ENCODE measurements around a stretch of chr9.

- PRO-cap: no peak
Observed at GRCh38 chr9:111356389-111357217, 26.6 kb upstream of the OR2K2 start.

DNA sequence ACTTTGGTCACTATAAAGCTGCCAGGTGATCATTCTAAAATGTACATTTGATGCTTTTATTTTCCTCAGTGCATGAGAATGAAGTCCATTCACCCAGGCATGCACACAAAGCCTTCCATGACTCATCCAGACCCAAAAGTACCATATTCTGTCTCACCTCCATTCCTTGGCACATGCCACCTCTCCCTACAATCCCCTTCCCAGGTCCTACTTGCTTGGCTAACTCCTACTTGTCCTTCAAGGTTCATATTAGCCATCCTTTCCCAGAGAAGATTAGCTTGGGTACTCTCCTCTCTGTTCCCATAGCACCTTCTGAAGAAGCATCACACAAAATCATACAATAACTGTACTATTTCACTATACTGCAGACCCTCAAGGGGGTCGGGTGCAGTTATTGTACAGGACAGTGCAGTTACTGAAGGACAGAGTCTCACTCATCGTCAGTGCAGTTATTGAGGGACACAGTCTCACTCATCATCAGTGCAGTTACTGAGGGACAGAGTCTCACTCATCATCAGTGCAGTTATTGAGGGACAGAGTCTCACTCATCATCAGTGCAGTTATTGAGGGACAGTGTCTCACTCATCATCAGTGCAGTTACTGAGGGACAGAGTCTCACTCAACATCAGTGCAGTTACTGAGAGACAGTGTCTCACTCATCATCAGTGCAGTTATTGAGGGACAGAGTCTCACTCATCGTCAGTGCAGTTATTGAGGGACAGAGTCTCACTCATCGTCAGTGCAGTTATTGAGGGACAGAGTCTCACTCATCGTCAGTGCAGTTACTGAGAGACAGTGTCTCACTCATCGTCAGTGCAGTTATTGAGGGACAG lies 56.8 kb upstream of the OR2K2 start:
- PRO-cap: no peak

DNA sequence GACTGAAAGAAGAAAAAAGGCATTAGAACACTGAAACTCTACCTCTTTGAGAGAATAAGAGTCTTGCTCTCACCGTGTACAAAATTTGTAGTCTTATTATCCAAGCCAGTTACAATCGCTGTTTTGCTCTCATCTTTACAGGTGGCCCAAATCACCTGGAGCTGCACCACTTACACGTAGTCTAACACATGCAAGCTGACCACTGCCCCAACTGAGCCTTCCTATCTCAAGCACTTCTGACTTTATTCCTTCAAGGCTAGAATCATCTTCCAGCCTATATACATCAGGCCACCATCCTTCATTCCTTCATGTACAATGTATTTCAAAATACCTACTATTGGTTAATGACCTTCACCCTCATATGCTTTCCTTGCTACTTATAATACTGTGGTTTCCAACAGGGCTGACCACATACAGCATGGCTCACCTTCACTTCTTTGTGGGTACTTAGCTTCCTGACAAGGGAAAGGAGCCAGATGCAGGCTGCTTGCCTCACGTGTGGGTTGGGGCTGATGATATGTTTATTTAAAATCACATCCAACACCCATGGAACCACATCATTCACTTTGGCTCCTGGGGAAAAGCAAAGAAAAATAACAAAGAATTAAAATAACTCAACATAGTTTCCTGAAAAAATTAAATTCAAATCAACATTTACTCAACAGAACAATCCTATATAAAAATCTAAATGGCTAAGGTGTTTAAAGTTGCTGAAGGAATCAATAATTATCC lies 63.9 kb upstream of the OR2K2 start:
- PRO-cap: no peak

- PRO-cap: no peak
Observed at GRCh38 chr9:111414355-111414713, 69.8 kb downstream of the ECPAS start.

DNA sequence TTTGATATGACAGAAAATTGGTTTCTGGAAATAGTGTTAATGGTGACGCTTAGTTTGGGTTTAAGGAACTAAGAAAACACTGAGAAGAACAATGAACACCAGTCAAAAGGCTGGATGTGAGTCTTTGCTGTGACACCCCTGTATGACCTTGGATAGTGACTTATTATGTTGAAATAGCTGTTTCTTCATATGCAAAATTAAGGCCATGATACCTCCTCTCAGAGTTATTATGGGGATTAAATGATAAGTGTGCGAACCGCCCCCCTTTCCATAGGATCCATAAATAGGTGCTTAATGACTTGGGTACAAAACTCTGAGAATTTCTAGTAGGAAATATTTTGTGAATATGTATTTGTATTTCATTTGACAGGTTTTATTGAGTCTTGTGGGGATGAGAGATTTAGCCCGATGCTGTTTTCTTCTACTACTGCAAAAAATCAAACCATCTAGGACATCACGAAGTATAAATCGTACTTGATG lies 1.0 kb downstream of the DNAJC25 start:
- PRO-cap: no peak

DNA sequence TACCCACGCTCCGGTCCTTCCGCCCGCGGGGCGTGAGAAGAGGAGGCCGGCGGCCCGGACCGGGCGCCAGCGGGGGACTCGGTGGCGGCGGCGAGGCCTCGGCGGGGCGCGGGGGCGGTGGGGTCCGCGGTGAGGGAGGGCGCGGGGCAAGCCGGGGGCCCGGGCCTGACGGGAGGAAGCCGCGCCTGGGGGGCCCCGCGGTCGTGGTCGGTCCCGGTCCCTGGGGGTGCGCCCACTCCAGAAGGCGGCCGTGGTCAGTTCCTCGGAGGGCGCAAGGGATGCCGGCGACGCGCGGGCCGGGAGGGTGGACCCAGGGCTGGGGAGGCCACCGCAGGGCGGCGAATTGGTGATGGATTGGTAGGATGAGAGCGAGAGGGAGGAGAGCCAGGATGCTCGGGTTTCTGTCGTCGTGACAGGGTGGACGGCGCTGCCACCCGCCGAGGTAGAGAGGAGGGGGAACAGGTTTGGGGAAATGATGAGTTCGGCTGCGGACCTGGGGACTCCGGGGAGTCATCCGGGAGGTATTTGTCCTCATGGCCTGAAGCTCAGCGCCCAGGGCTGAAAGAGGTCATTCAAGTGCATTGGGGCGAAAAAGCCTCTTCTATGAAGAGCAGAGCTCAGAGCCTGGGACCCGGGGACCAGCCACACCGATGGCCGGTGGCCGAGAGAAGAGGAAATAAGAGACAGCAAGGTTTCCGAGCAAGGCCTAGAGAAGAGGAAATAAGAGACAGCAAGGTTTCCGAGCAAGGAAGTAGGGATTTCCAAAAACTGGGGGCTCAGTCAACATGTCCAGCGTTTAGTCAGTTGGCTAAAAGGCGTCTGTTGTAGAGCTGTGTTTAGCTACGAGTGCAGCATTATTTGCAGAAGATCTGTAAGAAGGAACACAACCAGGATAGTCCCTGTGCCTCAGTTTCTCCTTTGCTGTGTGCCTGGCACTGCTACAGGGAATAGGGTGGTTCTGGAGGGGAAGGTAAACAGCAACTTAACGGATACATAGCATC lies 625 bp downstream of the GNG10 start:
- PRO-cap: bidirectional peak, plus-strand start at position 257 of the sequence, minus-strand start at position 80 of the sequence; bidirectional peak, plus-strand start at position 764 of the sequence, minus-strand start at position 649 of the sequence

GRCh38 chr9:111662771-111662899 lies 1.2 kb downstream of the GNG10 start:
- PRO-cap: no peak

DNA sequence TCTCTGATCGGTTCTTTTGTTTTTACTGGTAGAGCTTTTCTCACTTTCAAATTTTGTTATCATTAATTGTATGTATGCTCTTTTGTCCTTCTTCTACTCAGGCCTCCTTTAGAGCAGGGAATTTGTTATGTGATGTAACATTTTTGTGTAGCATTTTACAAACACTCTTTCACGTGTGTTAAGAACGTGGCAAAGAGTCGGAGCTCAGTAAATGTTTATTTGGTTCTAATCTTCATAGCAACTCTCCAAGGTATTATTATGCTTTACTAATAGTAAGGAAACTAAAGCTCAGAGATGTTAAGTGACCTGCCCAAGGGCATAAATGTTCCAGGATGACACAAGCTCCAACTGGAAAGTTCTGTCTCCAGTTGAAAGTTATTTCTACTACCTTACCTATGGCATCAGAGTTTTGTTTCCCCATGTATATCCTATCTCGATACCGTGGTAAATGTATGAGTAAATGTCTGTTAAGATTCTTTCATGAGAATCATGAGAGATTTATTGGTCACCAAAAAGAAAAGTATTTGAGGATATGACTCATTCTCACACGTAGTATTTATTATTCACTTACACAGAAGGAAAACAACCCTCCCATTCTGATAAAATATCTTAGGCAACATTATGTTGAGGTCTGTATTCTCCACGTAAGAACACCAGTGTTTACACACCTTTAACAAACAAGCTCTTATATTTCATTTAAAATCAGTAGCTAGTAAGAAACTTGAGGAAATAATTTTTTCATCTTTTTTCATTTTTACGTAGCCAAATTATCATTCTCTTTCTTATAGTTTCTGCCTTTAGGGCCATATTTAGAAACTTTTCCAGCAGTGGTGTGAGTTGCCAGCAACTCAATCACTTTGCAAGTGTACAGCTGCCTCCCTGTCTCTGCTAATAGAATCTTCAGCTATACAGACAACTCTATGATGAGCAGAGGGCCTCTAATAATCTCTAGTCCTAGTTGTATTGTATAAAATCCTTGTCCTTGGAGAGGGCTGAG lies 11.1 kb upstream of the SHOC1 start:
- PRO-cap: no peak

GRCh38 chr9:112002450-112002901 lies 105.9 kb downstream of the UGCG start:
- PRO-cap: no peak

DNA sequence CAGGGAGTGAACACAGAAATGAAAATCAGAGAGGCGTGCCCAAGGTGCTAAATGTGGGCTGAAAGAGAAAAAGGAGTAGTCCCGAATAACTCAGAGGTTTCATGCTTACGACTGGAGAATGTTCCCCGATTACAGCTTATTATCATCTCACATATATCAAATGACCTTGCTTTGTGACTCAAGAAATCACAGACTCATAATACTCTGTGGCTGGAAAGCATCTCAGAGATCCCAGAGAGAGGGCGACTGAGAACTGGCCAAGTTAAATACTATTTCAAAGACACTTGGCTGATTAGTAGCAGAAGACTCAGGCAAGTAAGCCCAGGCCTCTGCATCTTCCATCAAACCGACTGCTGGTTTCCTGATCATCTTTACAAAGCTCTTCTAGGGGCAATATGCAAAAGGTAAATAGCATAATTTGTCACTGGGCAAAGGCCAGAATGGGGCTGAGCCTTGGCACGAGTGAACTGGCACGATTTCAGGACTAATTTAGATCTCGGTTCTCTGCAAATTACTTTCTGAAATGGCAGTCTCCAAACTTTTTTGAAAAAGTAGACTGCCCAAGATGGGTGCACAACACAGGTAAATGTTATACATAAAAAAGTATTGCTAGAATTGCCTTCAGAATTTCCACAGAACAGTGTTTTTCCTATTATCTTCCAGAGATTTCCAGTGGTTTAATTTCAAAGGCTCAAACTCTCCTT lies 125.8 kb downstream of the SUSD1 start:
- PRO-cap: no peak

DNA sequence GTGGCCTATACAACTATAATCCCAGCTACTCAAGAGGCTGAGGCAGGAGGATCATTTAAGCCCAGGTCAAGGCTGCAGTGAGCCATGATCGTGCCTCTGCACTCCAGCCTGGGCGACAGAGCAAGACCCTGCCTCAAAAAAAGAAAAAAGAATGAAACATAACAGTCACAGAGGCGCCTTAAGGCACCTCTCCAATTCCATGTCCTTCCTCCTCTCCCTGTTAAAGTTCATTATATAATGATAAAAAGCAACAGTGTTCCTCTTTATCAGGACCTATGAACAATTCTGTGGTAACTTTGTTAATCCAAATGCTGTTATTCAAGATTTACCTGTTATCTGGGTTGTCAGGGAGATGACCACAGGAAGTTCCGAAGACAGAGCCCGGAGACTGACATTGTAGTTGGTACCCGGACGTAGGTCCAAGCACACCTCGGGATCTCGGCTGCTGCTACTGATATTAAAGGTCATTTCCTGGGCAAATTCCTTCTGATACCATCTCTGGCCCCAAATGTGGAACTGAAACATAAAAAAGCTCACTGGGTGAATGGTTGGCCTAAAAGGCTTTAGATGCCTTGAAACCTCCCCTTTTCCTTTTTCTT lies 96.8 kb downstream of the SUSD1 start:
- PRO-cap: no peak

GRCh38 chr9:112086243-112086687 lies 88.8 kb downstream of the SUSD1 start:
- PRO-cap: no peak

- PRO-cap: bidirectional peak, plus-strand start at chr9:112174855, minus-strand start at chr9:112174797
Observed at GRCh38 chr9:112174422-112174954, 609 bp downstream of the SUSD1 start.

DNA sequence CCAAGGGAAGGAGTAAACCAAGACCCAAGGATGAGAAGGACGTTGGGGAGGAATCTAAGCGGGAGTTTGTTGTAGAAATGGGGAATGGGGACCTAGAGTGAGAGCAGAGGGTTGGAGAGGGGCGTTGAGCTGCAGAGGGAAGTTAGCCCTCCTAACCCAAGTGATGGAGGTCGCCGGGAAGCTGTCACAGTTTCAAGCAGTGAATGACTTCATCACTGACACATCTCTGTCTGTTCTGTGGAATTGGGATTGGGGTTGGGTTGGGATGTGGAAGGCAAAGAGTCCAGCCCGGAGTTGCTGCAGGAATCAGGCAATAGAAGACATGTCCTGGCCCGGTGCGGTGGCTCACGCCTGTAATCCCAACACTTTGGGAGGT lies 781 bp upstream of the SUSD1 start:
- PRO-cap: no peak

DNA sequence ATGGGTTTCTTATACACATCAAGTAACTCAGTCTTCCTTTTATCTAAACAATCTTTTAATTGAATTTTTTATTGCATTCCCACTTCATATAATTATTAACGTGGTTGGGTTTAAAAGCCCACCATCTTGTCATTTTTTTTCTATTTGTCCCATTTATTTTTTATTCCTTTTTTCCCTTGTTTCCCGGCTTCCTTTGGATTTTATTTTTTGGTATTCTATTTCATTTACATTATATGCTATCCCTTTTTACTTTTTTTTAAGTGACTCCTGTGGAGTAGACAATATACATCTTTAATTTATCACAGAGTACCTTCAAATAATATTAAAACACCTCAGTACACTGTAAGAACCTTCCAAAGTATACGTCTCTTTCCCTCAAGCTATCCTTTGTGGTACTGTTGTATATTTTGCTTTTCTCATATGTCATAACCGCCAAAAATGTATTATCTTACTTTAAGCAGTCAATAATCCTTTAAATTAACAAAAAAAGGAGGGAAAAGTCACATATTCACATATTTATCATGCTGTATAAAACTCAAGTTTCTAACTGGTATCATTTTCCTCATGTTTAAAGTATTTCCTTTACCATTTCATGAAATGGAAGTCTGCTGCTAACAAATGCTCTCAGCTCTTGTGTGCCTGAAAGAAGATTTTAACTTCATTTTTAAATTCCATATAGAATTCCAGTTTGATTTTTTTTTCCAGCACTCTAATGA lies 47.1 kb downstream of the PTBP3 start:
- PRO-cap: no peak

GRCh38 chr9:112487335-112488055 lies 868 bp downstream of the KIAA1958 start:
- PRO-cap: no peak

- PRO-cap: no peak
Observed at GRCh38 chr9:112838279-112839235, 52.1 kb downstream of the SLC46A2 start.

DNA sequence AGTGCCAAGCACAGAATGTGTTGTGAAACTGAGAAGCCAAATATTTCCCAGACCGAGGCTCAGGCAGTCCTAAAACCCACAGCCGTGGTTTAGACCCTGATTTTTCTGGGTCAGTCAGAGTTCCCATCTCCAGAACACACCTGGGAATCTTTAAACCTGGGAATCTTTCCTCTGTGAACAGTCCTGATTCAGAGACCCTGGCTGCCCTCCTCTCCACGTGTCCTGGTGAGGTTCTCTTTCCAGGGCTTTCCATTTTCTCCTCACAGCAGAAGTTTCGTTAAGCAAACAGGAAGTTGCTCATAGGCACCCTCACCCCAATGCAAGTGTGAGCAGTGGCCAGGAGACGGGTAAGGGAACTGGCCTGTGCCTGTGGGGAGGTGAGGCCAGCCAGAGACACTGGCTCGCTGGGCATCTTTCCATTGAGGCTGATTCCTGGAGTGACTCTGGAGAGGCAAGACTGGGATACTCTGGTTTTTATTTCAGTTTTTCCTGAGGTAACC lies 28.6 kb downstream of the SLC46A2 start:
- PRO-cap: bidirectional peak, plus-strand start at position 339 of the sequence, minus-strand start at position 262 of the sequence

DNA sequence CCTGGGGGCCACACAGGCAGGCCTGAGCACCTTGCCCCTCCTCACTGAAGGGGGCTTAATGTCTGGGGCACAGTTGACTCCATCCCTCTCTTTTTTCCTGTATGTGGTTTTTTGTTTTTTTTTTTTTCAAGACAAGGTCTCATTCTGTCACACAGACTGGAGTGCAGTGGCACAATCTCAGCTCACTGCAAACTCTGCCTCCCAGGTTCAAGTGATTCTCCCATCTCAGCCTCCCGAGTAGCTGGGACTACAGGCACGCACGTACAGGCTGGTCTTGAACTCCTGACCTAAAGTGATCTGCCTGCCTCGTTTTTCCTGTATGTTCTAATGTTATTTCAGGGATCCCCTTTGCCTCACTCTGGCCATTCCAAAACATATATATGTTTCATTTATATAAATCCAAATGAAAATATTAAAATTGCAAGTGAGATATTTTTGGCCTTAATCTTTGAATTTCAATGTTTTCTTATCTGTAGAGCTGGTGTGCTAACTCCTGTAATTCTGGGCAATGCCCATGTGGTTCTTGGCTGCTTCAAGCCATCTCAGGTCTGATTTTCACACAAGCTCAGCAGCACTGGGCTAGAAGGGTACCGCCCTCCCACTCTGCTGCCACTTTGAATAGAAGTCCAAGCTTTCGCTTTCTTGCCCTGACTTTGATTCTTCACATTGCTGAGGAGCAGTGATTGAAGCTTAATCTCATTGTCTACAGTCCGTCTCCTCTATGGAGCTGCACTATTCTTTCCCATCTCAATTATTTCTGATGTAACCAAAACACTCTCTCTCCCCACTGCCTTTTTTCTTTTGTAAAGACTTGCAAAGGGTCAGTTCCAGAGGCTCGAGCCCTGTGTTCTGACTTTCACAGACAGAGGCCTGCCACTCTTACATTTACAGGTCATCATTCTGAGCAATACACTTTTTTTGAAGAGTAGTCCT lies 12.6 kb upstream of the RNF183 start:
- PRO-cap: no peak

DNA sequence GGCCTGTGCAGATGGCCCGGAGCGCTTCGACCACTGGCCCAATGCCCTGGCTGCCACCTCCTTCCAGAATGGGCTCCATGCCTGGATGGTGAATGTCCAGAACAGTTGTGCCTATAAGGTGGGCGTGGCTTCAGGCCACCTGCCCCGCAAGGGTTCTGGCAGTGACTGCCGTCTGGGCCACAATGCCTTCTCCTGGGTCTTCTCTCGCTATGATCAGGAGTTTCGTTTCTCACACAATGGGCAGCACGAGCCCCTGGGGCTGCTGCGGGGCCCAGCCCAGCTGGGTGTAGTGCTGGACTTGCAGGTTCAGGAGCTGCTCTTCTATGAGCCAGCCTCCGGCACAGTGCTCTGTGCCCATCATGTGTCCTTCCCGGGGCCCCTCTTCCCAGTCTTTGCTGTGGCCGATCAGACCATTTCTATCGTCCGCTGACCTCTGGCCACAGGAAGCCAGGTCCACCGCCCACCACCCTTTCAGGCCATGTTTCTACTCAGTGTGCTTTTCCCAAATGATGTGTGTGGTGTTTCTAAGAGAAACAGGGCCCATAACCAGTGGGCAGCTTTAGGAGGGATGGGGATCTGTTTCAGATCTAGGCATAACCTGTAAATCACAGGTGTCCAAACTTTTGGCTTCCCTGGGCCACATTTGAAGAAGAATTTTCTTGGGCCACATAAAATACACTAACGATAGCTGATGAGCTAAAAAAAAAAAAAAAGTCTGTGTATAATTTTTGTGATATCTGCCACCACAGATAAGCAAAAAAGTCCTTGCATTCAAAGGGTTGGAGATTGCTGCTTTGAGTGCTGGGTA lies 6.9 kb downstream of the HDHD3 start:
- PRO-cap: no peak

All from sciatic nerve (tissue), 1 donor.